Measurements from ENCODE around the gene C2orf49.

DNA sequence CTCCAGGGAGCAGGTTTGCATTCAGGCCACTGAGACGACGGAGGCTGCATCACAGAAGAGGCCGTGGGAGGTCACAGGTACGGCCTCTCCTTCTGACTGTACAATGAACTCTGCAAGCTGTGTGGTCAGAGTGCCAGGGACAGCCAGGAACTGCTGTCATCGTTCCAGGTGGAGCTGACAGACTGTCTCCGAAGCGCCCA is 149.2 kb upstream of the POU3F3 start:
- RAMPAGE, long total RNA = no peak
- RRBS = no CpG with 5 or more reads among the region's 7 CpGs

DNA sequence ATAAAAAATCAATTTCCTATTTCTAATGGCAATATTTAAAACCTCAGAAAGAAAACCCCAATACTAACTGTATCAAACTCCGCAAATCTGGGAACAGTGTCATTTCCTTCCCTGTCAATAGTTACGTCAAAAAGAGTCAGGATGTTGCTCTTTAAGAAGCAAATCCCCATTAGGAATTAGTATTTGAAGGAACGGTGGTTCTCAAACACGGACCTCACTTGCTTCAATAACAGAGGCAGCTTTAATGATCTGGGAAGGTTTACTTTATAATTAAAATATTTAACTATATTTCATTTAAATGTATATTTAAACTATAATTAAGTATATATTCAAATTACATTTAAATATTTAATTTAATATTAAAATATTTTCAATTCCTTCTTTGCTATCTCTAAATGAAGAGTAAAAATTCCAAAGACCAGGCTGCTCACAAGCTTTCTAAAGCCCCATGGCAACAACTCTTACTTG is 63.1 kb upstream of the POU3F3 start:
- RAMPAGE, long total RNA = no peak
- RRBS = no CpG with 5 or more reads among the region's 4 CpGs

DNA sequence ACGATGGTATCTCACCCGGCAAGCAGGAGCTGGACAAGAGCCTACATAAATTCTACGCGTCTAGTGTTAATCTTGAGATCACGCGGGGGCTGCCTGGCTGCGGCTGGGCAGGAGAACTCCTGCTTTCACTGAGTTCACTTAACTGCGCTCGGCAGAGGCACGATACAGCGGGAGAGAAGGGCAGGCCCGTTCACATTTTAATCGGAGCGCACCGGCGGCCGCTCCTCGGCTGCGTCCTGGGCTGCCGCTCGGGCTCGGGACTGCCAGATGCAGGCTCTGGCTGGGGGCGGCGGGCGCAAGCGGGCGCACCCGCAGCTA is 1.7 kb upstream of the POU3F3 start:
- RAMPAGE, long total RNA = no peak
- RRBS = no CpG with 5 or more reads among the region's 28 CpGs

DNA sequence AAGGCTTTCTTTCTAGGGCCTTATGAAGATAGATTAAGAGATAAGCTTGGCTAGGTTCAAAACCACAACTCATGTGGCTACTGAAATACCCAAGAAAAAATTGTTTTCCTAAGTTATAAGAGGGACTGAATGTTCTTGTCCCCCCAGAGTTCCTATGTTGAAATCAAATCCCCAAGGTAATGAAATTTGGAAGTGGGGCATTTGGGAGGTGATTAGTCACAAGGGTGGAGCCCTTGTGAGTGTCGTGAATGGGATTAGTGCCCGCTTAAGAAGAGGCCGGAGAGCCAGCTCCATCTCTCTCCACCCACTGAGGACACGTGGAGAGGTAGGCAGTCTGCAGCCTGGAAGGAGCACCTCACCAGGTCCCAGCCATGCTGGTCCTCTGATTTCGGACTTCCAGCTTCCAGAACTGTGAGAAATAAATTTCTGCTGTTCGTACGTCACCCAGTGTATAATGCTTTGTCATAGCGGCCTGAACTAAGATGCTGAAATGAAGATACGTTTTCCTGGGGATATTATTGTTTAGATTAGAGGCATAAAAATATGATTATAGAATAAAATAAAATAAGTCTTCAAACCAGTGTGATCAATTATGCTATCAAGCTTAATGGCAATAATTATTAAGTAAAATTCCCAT is 44.1 kb downstream of the POU3F3 start:
- RAMPAGE, long total RNA = no peak
- RRBS = no CpG with 5 or more reads among the region's 9 CpGs

GRCh38 chr2:105037716-105037946 is 238 bp upstream of the MRPS9 start:
- RAMPAGE, long total RNA = no peak
- RRBS = no CpG with 5 or more reads among the region's 16 CpGs

- RAMPAGE, long total RNA = no peak
- RRBS = no CpG with 5 or more reads among the region's 16 CpGs
Observed at GRCh38 chr2:105266782-105267600, 25.4 kb downstream of the GPR45 start.

DNA sequence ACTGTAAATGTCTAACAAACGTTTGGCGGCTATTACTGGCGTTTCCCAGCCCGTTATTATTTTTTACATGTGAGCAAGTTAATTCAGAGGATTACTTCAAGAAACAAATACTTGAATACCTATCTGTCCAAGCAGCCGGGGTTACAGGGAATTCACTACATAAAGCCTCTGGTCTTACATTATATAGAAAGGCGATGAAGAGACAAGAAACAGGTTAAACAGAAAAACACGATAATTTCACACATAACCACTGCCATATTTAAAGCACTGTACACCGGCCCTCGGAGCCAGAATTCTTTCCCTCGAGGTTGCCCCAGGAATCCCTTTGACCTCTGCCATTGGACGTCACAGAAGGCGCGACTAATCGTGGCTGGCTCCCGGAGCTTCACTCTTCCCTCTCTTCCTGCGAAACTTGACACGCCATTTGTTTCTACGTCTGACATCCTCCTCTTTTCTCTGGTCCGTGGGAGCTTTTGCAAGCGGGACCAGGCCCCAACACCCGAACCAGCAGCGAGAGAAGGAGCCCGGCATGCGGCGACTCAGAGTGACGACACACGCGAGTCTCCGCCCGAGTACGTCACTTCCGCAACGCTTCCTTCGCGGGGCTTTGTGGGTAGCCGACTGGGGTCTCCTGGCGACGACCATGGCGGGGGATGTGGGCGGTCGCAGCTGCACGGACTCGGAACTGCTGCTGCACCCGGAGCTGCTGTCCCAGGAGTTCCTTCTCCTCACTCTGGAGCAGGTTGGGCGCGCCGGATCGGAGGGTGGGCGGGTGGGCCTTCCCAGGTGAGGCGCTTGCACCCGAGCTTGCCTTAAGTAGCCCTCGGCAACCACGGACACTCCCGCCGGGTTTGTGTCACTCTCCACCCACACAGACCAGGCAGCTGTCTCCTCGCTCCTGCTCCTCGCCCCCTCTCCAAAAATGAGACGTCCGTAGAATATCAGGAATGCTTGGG is at the start of gene C2orf49:
C2orf49 (plus strand) TSS at position 596 of the 956 bp plus-strand sequence.
- RAMPAGE, long total RNA = start-site peak on the minus strand centred at position 526 of the sequence, 23 bp wide, 32 and 47 reads in 2 replicates; start-site peak on the plus strand centred at position 638 of the sequence, 53 bp wide, 758 and 999 reads in 2 replicates
- RRBS = 2% methylated on average over 15 of the region's 59 CpGs

GRCh38 chr2:105397781-105398217 is 1.1 kb downstream of the FHL2 start:
- RAMPAGE, long total RNA = no peak
- RRBS = no CpG with 5 or more reads among the region's 3 CpGs

- RAMPAGE, long total RNA = no peak
- RRBS = no CpG with 5 or more reads among the region's 22 CpGs
Observed at GRCh38 chr2:105399496-105400006, 700 bp upstream of the FHL2 start.

DNA sequence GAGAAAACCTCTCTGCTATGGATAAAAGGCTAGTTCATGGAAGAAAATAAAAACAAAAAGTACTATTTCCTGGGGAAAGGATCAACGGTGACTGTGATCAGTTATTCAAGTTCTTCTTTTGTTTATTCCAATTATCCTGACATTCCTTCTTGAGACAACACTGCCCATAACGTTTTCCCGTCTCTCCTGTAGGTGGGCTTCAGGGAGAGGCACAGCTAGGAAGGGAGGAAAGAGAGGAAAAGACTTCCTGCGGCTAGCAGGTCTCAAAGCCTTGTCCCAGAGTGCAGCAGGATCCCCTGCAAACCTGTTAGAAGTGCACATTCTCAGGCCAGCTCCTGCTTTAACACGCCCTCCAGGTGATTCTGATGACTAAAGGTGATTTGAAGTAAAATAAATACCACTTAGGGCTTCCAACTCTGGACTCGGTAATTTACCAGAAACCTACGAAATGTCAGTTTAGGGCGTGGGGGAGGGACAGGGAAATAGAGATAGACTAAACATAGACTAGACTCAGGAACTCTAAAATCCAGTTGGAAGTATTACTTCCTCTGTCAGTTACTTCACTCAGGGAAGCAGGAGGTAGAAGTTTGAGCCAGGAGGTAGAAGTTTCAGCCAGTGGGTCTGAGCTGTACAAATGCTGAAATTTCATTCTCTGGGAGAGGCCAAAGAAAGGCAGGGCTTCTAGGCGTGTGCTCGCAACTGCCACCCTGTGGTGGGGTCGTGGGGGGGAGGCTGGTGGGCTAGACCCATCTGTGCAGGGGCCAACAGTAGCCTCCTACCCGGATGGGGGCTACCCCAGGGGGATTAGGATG is 4.6 kb upstream of the FHL2 start:
- RAMPAGE, long total RNA = no peak
- RRBS = no CpG with 5 or more reads among the region's 12 CpGs

GRCh38 chr2:105515320-105515720 is 116.5 kb upstream of the FHL2 start:
- RAMPAGE, long total RNA = no peak
- RRBS = 59% methylated on average over 1 of the region's 4 CpGs

DNA sequence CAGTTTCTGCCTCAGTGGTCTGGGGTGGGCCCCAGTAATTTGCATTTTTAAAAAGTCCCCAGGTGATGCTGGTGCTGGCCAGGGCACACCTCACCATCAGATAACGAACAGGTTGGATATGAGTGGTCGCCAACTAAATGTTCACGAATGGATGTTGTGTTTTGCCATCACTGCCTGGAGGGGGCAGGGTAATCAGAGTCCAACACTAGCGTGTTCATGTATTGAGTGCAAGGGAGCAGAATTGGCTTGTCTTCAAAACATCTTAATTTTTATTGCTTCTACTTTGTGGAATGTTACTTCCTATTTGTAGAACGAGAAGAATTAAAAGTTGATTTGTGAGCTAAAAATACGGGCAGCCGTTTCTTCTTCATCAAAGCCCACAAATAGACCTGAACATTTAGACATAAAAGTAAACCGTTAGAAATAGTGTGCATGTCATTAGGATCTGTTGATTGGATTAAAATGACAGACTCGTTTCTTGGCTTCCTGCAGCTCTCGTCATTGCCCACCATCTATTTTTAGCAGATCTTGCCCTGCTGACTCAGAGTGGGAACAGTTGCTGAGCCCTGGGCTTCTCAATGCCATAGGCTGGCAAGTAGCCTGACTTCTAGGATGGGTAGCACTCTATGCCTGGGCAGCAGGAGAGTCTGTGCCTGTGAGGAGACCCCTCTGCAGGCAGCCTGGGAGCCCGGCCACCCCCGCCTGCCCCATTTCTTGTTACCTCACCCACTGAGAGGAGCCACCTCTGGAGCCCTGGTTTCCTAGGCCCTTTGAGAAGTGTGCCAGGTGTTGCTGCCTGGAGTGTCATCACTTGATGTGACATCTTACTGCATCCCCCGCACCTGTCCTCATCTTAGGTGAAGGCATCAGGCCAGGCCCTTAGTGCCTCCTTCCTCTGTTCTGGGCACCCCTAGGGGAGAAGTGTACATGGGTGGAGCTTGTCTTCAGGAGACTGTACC is 45.4 kb downstream of the NCK2 start:
- RAMPAGE, long total RNA = no peak
- RRBS = no CpG with 5 or more reads among the region's 13 CpGs

- RAMPAGE, long total RNA = no peak
- RRBS = no CpG with 5 or more reads among the region's 7 CpGs
Observed at GRCh38 chr2:105839423-105839933, 94.8 kb downstream of the NCK2 start.

DNA sequence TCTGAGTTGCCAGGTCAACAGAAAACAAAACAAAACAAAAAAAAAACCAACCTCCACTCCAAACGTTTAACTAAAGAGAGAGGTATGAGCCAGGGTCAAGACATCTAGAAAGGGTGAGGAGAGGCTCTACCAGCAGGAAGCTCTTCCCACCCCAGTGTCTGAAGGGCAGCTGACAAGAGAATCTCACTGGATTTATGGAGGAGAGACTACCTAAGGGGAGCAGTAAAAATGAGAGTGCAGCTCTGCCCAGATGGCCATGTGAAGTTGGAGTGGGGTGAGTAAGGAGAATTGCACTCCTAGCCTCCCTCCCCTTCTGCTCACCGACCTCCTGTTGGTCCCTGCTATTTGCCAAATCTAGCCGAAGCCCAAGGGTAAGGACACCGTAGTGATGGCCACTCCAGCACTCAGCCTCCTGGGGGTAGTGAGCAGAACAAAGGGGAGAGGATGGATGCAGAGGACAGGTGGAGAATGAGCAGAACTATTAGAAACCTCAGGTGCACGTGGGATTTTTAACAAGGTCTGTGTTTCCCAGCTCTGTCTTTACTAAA is 184.2 kb downstream of the ST6GAL2 start:
- RAMPAGE, long total RNA = no peak
- RRBS = no CpG with 5 or more reads among the region's 5 CpGs

GRCh38 chr2:107444891-107445345 is 381.8 kb upstream of the RGPD4 start:
- RAMPAGE, long total RNA = no peak
- RRBS = no CpG with 5 or more reads among the region's 1 CpG

GRCh38 chr2:108471306-108472265 is 22.6 kb downstream of the GCC2 start:
- RAMPAGE, long total RNA = no peak
- RRBS = no CpG with 5 or more reads among the region's 5 CpGs

- RAMPAGE, long total RNA = no peak
- RRBS = no CpG with 5 or more reads among the region's 21 CpGs
Observed at GRCh38 chr2:108763202-108764465, 22.9 kb upstream of the CCDC138 start.

DNA sequence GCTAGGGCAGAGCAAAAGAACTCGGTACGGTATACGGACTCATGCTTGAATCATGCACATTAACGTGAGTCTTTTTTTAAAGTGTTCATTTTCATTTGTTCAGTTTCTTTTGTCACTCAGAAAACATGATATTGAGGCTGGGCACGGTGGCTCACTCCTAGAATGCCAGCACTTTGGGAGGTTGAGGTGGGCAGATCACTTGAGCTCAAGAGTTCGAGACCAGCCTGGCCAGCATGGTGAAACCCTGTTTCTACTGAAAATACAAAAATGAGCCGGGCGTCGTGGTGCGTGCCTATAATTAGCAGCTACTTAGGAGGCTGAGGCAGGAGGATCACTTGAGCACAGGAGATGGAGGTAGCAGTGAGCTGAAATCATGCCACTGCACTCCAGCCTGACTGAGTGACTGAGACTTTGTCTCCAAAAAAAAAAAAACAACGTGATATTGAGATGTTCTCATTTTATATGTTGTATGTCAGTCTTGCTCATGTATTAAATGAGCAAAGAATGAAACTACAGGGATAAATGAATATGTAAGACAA is 17.9 kb upstream of the CCDC138 start:
- RAMPAGE, long total RNA = no peak
- RRBS = no CpG with 5 or more reads among the region's 11 CpGs

- RAMPAGE, long total RNA = no peak
- RRBS = no CpG with 5 or more reads among the region's 9 CpGs
Observed at GRCh38 chr2:108926614-108927017, 62.4 kb downstream of the EDAR start.

DNA sequence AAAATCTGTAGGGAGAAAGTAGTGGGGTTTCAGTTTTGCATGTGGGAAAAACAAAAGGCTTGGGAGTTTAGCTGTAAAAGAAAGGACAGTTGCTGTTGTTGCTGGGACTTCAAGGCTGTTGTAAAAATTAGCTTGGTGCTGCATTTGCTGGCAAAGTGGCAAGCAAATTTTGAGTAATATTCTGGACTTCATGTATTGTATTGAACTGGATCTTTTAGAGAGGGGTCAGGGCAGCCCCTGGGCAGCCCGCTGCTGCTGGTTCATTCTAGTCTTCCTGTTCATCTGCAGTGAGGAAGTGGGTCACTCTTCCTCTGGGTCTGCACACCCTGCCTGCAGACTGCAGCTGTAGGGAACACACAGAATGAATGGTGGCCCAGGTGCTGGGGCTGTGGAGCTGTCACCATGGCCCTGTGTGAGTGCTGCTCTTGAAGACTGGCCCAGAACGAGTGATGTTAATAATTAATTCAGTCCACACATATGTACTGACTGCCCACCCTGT is 9.4 kb downstream of the SH3RF3 start:
- RAMPAGE, long total RNA = no peak
- RRBS = no CpG with 5 or more reads among the region's 2 CpGs